Type B pancreatic cell (in vitro differentiated cells): ENCODE data around the genes CA10, TMEM100 and AKAP1.

- PRO-cap = bidirectional peak, plus-strand start at chr17:51122028, minus-strand start at chr17:51121824
Measured at GRCh38 chr17:51121580-51122286, 1.1 kb upstream of the SPAG9 start.

- PRO-cap = no peak
Measured at GRCh38 chr17:51374145-51374673, 113.9 kb downstream of the UTP18 start.

GRCh38 chr17:52132793-52133205 lies 25.7 kb downstream of the CA10 start:
- PRO-cap = no peak

DNA sequence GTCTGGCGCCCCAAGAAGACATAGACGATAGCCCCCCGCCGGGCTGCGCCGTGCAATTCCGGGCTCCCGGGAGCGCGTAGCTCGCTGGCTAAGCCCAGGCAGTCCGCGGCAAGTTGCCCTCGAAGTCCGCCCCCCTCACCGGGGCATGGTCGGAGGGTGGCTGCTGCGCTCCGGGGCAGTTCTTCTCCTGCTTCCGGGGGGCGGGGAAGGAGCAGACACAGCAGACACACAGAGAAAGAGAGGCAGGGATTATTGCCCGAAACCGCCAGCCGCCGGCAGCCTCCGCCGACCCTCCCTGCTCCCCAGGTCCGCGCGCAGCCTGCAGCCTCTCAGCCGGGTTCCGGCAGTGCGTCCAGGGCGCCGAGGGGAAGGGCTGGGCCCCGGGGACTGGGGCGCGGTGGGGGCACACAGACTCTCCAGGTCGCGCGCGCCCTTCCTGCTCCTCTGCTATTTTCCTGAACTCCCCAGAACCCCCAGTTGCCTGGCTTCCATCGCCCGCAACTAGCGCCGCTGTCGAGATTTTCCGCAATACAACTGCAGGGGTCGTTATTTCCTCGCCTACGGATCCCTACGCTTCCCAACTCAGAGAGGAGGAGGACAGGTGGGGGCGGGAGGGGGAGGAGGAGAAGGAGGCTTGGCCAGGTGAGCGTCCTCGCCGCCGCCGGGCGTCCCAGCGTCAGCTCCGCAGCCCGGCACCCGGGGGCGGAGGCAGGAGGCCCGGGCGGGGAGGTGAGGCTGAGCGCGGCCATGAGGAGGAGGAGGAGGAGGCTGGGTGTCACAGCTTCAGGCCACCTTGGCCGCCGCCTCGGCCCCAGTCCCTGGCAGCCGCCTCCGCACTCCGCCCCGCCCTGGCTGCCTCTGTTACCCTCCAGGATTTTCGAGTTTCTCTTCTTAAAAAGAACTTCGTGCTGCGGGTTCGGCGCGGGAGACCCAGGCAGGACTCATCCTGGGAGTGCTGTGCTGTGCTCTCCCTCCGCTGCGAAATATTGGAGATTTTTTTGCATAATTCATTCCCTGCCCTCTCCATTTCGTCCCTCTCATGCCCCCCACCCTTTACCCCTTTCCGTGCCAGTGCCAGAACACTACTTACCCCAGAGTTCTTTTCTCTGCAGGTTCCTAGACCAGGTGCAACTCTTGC lies at the start of gene CA10:
Gene CA10 (minus strand): TSS at position 532 of the 1,138 bp plus-strand sequence.
- PRO-cap = no peak

GRCh38 chr17:52824437-52825006 lies 666.0 kb upstream of the CA10 start:
- PRO-cap = no peak

GRCh38 chr17:52861950-52862395 lies 703.5 kb upstream of the CA10 start:
- PRO-cap = no peak

GRCh38 chr17:55238968-55239228 lies 25.9 kb upstream of the HLF start:
- PRO-cap = no peak

- PRO-cap = no peak
Measured at GRCh38 chr17:55419833-55420684, 1.6 kb downstream of the MMD start.

DNA sequence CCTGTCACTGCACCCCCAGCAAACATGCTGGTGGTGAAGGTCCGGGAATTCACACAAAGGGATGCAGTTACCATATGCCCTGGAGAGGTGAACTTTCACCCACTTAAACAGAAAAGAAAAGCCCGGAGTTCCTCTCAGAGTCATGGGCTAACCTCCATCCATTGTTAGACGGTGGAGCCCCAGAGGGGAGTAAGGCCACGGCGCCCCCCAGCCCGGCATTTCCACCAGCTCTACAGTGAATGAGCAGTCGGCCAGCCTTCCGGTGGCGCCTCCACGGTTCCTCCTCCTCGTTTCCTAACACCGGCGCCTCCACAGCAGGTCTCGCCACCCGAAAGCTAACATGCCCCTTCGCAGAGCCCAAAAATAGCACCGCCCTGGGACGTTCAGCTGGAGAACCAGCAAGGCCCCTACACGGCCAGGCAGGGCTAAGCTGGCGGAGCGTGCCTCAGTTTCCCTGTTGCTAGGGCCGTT lies 915 bp downstream of the MMD start:
- PRO-cap = no peak

- PRO-cap = no peak
Measured at GRCh38 chr17:55444848-55445455, 23.3 kb upstream of the MMD start.

DNA sequence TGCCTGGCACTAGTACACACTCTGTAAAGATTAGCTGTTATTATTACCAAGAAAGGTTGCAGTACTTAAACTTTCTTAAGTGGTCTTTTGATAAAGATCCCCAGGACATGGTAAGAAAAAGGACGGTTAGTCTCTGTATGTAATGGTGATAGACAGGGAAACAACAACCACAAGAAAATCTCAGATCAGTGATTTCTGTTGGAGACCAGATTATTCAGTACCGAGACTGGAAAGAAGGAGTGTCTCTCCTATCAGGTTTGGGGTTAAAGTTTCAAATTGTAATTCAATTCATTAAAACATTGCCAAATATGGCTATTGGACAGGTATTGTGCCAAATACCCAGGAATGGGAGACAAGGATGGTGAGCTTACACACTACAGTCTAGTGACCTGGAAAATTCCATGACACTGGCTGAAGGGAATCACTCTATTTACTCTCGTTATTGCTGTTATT lies 24.9 kb upstream of the MMD start:
- PRO-cap = no peak

DNA sequence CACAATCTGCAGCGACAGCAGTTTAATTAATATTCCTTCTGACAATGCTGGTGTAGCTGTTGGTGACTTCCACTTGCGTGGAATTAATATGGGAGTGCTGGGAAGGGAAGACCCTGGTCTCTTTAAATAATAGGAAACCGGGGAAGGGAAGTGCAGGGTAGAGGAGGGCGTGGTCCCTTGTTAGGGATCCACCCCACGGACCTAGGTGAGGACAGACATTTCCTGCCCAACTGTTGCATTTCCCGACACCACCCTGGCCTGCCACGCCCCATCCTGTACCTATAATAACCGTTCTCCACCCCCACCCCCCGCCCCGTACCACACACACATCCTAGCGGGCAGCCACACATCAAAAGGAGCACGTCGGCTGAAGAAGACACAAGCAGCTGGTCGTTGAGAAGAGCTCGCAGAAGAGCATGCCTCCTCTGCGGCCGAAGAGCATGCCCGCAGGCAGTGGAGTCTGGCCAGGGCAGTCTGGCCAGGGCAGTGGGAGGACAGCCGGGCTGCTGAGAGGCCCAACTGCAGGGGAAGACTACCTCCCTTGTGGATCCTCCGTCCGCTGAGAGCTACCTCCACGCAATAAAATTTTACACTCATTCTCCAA lies 36.7 kb upstream of the MMD start:
- PRO-cap = no peak

- PRO-cap = no peak
Measured at GRCh38 chr17:55722488-55723344, at the start of gene TMEM100. TMEM100 (minus strand) TSS chr17:55722864.

DNA sequence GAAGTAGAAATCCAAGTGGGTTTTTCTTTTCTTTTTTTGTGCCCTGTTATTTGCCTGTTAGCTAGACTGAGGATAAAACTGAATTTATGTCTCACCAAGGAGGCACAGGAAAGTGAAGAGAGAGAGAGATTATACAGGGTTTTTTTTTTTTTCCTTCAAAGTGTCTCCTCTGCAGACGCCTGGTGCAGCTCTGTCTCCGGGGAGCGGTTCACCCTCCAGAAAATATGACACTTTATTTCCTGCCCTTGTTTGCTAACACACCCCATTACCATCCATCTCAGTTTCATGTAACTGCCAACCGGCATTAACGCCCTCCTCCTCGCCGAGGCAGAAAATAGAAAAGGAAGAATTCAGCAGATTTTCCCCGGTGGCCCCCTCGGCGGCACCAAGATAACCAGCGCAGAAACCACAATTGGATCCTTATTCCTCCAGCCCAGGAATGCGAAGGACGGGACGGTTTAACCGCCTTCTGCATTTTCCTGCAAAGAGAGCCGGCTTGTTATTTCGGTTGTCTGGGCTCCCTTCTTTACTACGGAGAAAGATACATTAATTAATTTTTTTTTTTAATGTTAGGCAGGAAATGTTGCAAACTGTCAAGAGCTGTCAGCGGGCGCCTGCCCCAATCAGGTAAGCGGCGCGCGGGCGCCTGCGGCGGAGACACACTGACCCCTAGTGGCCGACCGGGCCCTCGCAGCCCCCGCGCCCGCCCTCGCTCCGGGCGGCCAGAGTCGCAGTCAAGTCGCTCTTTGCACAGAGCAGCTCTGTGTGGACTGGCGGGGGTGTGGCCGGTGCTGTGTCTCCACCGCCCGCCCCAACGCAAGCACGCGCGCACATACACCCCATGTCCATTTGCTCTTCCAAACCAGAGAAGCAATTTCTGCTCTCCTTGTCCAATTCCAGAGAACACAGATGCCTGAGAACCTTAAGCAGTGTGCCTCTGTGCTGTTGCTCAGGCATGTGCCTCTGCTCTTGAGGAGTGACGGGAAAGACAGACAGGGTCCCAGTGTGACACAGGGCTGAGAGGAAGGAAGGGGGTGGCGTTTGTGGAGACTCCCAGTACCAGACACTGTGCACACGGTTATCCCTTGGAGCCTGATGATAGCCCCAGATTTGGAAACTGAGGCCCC lies 53.6 kb downstream of the C17orf67 start:
- PRO-cap = no peak

DNA sequence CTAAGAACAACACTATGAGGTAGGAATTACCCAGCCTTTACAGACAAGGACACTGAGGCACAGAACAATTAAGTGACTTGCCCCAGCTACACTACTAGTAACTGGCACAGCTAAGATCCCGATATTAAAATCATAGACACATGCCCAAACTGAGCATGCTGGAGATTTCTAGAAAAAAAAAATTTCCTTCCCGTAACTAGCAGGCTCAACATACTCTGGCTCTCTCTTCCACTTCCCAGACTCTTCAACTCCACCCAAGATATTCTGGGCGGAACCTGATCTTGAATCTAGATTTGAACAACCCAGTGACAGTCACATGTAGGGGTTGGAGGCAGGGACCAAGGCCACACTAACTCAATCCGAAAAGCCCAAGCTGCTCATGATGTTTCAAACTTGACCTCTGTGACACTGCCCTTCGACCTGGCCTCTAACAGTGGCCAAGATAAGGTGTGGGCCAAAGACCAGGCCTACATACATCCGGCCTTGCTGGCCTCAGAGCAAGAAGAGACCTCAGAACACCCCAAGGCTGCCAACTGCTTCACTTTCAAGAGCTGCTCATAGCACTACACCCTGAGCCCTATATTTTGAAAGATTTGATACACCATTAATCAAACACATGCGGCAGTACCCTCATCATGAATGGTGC lies 3.7 kb downstream of the TRIM25 start:
- PRO-cap = no peak

DNA sequence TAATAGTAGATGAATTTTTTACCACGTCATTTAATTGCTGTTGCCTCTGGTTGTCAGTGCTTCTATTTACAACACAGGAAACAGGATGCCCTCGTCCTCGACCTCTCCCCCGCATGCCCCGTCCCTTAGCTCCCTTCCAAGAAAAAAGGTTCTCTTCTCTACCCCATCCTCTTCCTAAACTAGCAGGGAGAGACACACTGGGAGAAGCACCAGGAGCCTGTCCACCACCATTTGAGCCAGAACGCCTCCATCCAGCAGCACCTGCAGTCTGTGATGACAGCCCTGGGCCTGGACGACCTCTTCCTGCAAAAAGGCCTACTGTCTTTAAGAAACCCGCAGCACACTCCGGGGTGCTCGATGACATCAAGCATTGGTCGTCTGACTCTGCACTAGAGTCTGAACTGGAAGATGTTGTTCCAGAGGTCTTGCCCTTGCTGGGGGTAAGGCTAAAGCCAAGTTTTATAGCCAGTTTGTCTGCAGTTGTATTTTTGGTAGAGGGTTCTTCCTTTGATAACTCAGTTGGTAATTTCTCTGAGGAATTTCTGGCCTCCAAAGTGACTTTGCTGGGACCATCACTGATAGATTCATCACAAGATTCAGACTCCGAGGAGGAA lies 10.8 kb downstream of the COIL start:
- PRO-cap = no peak

- PRO-cap = no peak
Measured at GRCh38 chr17:56985468-56985695, 7.5 kb downstream of the SCPEP1 start.

DNA sequence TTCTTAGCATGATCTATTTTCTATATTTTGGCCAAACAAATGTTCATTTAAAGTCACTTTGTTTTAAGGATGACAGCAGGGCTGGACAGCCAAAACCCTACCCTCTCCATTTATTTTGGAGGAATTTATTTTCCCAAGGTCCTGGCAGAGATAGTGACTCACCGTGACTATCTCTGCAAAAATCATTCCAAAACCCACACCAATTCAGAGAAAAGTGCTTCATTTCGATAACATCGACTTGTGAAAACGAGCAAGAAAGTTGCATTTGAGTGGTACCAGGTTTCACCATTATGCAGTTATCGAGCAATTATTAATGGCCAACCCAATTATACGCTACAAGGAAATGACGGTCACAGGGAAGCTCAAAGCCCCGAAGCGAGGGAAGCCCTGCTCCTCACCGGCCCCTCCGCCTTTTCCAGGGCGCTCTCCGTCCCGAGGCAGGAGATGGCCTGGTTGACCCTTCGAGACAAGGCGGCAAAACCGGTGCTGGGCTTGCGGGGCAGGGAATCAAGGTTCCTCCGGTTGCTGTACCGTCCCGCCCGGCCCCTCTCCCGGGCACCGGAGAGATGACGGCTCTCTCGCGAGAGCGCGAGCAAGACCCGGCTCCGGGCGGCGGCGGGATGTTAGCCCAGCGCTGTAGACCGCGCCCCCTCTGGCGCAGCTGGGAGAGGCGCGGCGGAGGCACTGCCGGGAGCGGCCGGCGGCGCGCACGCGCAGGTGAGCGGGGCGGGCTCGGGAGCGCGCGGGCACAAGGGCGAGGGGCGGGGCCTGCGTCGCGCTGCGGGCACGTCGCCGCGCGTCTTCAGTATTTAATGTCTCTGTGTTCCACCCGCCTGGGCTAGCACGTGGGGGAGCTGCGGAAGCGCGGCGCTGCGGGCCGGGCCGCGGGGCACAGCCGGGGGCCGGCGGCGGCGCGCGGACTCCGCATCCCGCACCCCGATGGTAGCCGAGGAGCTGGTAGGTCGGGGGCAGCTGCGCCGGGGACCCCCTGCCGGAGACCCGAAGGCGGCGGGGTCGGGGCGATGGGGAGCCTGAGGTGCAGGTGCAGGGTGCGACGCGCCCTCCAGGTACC lies at the start of gene AKAP1:
Gene AKAP1 (plus strand): TSS at position 805 of the 1,072 bp plus-strand sequence.
- PRO-cap = unidirectional peak, plus-strand start at position 338 of the sequence; bidirectional peak, plus-strand start at position 836 of the sequence, minus-strand start at position 568 of the sequence

- PRO-cap = no peak
Measured at GRCh38 chr17:57092096-57092684, 7.1 kb downstream of the AKAP1 start.

DNA sequence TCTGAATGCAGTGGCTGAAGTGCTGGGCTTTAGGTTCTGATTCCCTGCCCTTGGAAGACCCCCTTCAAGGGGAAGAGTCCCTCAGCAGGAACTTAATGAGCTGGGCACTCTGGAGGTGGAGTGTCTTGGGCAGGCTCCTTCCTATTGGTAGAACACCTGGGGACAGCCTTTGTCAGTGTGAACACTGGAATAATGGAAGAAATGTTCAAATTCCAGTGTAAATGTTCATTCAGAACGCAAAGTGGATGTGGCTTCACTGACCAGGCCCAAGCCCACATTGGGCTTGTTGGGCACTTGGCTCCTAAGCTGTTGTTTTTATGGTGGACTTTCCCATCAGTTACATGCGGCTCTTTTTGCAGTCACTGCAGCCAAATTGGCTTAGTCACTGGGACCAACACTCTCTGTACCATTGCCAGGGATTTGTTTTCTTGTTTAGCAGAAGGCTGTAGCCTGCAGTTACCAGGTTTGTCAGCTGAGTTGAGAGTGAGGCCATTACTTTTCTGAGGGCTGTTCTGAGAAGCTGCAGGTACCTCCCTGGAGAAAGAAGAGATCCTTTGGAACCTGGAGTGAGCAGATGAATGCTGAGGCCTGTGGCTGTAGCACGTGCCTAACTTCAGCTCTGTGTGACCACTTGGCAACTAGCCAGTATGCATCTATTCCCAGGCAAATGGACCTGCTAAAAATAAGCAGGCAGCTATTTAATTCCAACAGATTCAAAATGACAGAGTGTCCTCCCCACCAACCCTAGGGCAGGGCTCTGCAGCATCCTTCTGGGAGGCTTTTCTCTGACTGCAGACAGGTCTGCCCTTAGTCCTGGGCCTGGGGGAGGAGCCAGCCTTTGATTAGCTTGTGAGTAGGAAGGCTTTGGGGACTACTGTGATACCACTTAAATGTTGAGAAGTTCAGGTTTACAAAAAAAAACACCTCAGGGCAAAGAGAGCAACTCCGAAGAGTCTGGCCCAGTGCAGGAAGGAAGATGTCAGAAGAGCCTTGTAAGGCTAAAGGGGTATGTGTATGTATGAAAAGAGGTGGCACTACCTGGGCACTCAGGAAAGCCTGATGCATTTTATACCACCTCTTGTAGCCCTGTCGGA lies 12.9 kb downstream of the AKAP1 start:
- PRO-cap = no peak